Placental epithelial cell (primary cell): ENCODE measurements around a stretch of chr1.

- CAGE, long polyA plus RNA = no peak
These were observed 2.6 kb downstream of the BGLAP start for GRCh38 chr1:156244454-156245137.

GRCh38 chr1:156250422-156251129 is 2.7 kb upstream of the PAQR6 start:
- CAGE, long polyA plus RNA = no peak

- CAGE, long polyA plus RNA = no peak
These were observed 37.4 kb downstream of the MEF2D start for GRCh38 chr1:156463213-156463568.

- CAGE, long polyA plus RNA = no peak
These were observed 35.2 kb downstream of the MEF2D start for GRCh38 chr1:156465296-156465942.

DNA sequence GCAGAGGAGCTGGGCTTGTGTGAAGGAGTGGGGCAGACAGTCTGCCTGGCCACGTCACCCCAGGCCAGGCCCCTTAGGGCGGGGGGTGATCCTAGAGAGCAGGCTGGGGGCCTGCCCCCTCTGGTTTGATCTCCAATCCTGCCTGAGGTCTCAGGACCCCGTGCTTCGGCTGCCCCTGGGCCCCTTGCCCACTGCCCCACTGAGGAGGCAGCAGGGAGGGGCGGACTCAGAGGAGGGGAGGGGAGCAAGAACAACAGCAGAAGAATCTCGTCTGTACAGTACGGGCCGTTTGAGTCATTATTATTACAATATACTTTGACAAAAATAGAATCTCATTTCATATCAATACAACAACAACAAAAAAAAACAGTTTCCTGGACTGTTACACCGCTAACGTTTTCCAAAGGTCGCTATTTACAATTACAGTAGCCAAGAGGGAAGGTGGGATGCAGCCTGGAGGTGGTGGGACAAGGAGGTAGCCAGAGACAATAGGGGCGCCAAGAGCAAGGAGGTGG is 34.6 kb downstream of the MEF2D start:
- CAGE, long polyA plus RNA = no peak

GRCh38 chr1:156476894-156477481 is 23.6 kb downstream of the MEF2D start:
- CAGE, long polyA plus RNA = no peak

- CAGE, long polyA plus RNA = no peak
These were observed 20.5 kb downstream of the MEF2D start for GRCh38 chr1:156479911-156480554.

- CAGE, long polyA plus RNA = no peak
These were observed 19.6 kb downstream of the MEF2D start for GRCh38 chr1:156480555-156481715.

- CAGE, long polyA plus RNA = no peak
These were observed 8.1 kb downstream of the MEF2D start for GRCh38 chr1:156492252-156493147.

DNA sequence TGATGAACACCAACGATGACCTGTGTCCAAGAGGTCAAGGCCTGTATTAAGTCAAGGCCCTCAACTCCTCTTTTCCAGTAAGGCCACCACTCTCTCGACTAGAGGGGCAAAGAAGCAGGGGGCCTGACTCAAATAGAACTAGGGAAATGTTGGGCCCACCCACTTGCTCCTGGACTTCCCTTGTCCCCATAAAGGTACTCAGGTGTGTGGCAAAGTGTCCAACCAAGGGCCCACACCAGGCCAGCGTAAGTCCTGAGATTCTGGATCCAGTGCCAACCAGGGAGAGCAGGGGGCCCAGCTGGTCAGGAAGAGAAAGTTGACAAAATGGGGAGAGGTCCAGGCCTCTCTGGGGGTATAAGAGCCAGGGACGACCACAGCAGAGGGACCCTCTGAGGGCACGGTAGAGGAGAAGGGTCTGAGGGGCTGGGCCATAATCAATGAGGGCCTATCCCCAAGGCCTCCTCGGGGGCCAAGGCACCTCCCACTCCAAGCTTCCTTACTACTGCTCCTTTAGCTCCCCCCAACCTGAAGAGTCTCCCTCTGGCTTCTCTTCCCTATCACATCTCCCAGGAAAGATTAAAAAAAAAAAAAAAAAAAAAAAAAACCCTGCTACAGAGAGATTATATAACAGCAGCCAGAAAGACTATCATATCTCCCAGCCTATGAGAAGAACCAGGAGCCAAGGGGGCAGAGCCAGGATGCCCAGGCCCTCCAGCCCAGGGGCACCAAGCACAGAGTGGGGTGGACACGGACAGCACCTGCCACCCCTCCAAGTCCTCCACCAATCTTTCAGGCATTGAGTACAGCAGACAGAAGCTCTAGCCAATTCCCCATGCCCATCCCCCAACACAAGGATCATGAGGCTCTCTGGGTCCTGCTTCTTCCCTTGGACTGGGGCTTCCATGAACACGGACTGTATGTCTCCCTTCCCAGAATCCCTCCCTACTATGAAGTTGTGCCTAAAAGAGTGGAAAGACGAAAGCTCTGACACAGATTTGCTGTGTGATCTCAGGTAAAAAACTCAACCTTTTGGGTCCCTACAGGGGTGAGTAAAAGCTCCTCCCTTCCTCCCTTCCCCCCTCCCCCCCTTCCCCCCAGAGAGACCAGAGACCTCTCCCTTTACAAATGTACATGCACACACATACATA is 2.7 kb downstream of the MEF2D start:
- CAGE, long polyA plus RNA = no peak

GRCh38 chr1:156507936-156509349 is 7.9 kb upstream of the MEF2D start:
- CAGE, long polyA plus RNA = no peak

DNA sequence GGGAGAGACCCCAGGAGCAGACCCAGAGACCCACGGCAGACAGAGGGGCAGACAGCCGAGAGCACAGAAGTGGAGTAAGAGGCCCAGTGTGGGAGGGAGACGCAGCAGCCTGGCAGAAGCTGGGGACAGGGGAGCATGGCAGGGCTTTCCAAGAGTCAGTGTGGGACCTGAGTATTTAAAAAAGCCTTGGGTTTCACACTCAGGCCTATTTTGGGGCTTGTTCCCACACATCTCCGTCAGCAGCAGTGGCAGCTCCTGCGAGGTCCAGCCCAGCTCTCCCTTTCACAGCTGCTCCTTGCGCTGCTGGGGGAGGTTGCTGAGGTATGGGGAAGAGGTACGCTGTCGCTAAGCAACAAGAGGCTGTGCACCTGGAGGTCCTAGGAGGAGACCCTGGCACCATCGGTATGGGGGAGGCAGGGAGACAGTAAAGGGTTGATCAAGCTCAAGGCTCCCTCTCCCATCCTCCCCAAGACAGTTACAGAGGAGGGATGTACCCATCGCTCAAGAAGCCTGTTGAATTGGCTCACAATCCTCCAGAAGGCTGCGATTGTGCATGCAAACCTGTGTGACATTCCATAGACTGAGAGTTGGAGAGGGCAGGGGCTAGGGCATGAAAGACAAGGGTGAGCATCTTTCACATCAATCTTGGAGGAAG is 9.1 kb upstream of the MEF2D start:
- CAGE, long polyA plus RNA = no peak

DNA sequence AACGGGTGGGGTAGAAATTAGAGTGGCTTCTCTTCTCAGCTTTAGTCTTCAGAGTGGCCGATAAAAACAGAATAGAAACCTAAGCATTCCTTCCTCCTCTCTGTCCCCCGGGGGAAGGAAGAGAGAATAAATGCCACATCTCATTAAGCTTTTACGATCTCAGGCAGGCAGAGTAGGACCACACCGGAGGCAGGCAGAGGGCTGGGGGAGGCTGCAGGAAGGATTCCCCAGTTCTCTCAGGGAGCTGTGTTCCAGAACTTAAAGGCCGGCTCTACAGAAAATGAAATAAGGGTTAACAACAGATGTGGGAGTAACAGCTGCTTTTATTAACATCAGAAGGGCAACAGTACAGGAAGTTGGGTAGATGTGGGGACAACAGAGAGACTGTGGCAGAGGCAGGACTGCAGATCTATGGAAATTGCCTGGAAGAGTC is 24.5 kb upstream of the MEF2D start:
- CAGE, long polyA plus RNA = no peak

DNA sequence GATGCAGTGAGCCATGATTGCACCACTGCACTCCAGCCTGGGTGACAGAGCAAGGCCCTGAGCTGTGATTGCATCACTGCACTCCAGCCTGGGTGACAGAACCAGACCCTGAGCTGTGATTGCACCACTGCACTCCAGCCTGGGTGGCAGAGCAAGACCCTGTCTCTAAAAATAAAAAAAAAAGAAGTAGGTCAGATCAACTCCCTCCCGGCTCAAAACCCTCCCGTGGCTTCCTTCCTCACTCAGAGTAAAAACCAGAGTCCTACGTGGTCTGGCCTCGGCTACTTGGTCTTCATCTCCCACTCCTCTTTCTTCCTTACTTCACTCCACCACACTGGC is 19.4 kb downstream of the IQGAP3 start:
- CAGE, long polyA plus RNA = no peak

DNA sequence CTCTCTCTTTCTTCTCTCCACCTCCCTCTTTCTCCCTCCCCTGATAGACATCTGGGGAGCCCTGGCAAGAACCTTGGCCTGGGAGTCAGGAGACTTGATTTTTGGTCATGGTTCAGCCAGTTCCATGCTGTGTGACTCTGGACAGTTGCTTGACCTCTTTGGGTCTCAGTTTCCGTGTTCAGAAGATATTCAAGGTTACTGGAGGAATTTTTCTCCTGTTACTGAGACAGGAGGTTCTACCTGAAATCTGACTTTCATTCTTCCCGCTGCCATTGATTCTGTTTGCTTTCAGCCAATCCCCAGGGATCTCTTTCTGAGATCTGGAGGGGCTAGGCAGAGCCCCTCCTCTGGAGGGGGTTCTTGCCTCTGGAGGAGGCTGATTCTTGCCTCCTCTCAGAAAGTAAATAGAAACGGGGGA is 3.1 kb upstream of the BCAN start:
- CAGE, long polyA plus RNA = no peak

DNA sequence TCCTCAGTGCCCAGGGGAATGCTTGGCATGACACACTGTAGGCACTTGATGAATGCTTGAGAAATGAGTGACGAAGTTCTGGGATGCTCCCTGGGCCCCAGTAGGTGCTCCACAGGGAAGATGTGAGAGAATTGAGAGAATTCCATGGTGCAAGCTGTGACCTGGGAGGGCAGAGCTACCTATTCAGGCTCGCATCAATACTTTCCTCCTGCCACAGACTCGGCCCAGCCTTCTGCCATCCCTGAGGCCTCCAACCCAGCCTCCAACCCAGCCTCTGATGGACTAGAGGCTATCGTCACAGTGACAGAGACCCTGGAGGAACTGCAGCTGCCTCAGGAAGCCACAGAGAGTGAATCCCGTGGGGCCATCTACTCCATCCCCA is 9.3 kb downstream of the BCAN start:
- CAGE, long polyA plus RNA = no peak

DNA sequence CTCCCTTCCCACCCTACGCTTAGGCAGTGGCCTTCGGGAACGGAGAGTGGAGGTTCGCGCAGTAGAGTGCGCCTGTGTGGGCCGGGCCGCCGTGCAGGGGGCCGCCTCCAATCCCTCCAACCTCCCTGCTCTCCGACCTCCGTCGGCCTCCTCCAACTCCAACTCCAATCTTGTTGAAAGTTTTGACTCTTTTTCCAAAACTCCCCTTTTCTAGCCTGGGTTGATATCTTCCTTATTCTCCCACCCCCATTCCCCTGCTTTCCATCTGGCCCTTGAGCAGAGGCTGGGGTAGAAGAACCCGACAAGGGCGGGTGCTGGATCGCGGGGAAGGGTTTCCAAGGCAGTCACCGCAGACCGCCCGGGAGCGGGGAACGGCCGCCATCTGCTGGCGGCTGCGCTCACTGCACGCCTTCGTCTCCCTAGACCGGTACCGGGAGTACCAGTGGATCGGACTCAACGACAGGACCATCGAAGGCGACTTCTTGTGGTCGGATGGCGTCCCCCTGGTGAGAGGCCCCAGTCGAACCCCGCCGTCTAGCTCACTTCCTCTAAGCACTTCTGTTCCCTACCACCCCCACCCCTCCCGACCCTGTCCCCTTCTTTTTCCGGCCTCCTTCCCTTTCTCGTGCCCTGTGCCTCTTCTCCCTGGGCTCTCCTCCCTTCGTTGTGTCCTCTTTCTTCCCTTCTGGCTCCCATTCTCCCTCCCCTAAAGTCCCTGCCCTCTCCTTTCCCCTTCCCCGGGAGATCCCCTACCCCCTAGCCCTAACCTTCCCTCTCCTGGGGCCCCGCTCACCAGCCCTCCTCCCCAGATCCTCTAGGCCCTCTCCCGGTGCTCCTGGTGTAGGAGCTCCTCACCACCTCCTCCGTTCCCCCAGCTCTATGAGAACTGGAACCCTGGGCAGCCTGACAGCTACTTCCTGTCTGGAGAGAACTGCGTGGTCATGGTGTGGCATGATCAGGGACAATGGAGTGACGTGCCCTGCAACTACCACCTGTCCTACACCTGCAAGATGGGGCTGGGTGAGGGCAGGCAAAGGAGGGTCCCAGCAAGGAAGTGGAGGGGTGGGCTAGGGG is 15.7 kb downstream of the BCAN start:
- CAGE, long polyA plus RNA = no peak

DNA sequence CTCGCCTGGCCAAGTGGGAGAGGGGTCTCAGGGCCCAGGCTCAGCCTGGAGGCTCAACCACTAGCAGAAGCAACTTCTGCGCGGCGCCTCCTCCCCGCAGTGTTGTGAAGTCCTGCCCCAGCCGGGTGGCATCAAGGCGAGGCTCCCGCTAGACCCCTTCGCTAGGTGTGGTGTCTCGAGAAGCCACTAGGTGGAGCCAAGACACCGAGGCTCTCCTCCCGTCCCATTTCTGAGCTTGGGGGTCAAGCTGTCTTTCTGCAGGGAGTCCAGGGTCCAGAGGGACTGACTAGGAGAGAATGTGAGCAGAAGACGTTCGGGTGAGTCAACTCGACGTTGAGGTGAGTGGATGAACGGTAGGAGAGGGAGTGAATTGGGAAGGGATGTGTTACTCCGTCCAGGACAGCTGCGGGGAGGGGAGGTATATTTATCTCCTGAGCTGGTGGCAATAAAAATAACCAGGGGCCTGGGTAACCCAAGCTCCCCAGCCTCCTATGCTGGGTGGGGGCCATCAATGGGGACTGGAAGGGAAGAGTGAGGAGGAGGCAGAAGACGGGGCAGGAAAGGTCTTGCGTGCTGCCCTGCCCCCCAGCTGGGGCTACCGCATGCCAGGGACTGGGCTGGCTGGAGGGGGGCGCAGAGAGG is 12.4 kb upstream of the NES start:
- CAGE, long polyA plus RNA = no peak

GRCh38 chr1:156706315-156707410 is 1.3 kb upstream of the CRABP2 start:
- CAGE, long polyA plus RNA = no peak

DNA sequence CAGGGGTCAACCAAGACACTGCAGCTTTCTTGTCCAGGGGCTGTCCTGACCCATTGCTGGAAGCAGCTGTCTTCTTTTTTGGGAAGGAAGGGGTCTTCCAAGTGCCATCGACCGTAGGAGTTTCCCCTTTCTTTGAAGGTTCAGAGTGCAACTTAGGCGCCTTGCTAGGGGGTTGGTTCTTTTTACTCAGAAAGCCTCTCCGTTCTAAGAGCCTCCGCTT is 1.0 kb upstream of the METTL25B start:
- CAGE, long polyA plus RNA = no peak